Neural crest cell (in vitro differentiated cells): ENCODE data around the gene GNLY.

DNA sequence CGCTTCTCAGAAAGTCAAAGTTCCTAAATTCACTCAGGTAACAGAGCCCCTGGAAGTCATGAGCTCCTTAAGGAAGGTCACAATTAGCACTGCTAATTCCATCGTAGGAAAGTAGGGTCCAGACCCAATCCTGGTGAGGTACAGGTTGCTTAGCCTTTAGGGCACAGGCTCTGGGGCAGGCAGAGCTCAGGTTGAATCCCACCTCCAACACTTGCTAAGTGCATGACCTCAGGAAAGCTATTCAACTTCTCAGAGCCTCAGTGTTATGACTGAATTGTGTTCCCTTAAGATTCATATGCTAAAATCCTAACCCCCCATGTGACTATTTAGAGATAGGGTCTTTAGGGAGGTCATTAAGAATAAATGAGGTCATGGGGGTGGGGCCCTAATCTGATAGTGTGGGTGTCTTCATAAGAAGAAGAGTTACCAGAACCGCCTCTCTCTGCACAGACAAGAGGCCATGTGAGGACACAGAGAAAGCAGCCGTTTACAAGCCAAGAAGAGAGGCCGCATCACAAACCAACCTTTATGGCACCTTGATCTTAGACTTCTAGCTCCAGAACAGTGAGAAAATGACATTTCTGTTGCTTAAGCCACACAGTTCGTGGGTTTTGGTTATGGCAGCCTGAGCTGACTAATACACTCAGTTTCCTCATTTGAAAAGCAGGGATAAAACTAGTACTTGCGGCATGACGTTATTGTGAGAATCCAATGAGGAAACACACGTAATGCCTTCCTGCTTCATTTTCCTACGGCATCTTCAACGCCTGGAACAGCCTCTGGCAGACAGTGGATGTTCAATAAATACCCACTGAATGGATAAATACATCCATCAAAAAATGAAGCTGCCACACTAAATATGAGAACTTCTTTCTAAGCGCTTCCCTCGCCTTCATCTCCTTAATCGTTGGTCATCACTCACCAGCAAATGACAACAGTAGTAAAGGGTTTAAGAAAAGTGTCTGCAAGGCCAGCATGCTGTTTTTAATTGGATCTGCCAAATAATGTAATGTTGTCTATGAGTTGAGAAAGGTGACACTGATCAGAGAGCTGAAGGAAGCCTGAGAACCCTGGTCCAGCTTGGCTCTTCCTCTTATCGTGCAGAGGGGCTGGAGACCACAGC, 10.0 kb downstream of the SH2D6 start:
- PRO-cap = no peak

GRCh38 chr2:85544236-85545201, 5.6 kb downstream of the MAT2A start:
- PRO-cap = no peak

DNA sequence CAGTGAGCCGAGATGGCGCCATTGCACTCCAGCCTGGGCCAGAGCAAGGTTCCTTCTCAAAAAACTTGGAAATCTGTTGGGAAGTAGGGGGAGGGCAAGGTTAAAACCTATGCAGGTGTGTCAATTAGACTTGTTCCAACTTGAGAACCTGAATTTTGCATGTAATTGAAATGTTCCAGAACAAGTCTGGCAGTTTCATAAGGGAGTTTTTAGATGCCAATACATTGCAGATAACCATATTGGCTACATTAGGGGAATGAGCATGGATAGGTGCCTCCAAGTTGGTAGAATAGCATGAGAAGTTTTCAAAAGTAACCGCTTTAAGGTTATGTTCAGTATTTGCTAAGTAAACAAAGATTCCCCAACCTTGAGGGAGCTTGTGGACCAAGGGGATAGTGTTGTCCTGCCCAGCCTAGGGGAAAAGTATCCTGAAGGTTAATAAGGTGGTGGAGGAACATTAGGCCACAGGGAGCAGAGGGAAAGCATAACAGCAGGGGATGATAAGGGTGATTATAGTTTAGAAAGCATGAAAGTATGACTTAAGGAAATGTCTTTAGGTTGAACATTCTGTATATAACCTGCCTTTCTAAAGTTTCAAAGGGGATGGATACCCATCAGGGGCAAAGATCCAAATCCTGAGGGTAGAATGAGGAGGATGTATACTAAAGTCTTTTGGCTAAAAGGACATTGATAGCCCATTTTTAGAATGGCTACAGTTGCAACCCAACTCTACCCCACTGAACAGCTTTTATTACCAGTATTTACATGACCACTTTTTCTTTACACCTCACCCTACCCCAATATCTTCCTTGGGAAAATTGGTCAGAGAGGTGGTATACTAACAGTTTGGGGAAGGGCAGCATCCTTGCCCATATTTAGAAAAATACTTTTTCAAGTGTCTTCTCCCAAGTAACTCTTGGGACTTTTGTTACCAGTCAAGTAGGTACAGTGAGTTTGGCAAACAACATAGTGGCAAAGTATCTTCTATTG, 8.0 kb downstream of the MAT2A start:
- PRO-cap = bidirectional peak, plus-strand start at position 484 of the sequence, minus-strand start at position 192 of the sequence

GRCh38 chr2:85599391-85600190, 2.9 kb downstream of the TMEM150A start:
- PRO-cap = no peak

DNA sequence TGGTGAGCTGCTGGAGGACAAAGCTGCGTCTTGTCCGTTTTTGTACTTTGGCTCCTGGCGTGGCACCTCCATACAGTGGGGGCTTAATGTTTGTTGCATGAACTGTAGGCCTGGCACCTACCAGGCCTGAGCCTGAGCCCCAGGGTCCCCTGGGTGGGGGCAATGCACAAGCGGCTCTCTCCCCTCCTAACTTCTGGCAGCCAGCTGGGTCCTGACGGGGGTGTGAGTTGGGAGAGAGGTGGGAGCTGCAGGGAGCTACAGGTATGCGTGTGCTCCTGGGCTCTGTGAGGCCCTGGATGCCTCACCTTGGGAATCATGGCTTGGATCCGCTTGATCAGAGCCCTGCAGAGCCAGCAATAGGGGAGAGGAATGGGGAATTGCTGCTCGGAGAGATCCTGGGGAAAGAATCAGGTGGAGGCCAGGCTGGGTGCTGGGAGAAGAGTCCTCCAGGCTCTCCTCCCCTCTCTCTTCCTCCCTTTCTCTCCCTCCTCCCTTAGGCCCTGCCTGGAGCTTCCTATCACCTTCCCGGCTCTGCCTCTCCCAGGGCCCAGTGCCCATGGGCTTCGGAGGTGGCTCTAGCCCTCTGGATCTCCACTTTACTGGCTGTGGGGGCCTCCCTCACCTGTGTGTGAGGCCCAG, 2.9 kb downstream of the SFTPB start:
- PRO-cap = no peak

DNA sequence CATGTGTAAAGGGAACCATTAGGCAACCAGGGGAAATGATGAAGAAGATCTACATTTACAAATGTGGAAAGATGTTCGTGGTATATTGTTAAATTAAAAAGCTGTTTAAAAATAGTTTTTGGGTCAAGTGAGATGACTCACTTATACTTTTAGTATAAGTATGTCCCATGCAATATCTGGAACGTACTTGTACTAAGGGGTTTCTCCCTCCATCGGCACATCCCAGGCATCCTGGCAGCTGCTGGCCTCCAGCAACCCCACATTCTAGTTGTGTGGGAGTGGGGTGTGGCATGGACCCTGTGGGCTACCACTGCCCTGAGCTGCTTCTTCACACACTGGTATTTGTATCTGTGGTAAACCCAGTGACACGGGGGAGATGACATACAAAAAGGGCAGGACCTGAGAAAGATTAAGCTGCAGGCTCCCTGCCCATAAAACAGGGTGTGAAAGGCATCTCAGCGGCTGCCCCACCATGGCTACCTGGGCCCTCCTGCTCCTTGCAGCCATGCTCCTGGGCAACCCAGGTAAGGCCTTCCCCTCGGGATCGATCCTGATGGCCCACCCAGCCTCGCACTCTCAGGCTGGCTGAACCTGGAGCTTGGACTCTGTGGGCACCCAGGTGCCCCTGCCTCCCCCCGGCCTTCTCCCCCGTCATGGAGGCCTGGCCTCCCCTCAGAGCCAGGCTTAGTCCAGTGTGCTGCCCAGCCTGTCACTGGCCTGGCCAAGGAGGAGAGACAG, at the start of gene GNLY:
Gene GNLY, plus strand, starts transcription at position 412 of the 738 bp plus-strand sequence.
- PRO-cap = no peak

GRCh38 chr2:85709742-85710147, 15.6 kb downstream of the GNLY start:
- PRO-cap = no peak

- PRO-cap = no peak
These were observed 25.7 kb upstream of the ATOH8 start for GRCh38 chr2:85727814-85728849.

DNA sequence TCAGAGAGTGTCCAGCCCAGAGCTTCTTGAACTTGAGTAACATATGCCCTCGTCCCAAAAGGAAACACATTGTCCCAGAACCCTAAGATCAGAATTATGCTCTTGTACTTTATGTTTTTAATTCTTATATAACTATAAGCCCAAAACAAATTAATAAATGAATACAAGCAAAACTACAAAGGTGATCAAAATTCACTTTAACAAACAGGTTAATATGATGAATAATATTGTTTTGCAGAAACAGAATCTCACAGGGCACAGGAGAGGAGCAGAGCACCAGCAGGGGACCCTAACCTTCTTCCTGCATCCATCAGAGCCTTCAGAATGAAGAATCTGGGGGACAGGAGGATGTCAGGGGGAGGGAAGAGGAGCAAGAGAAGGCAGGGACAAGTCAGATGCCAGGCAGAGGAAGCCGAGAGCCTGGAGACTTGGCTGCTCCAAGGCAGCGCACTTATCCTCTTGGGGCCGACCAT, 7.8 kb upstream of the ATOH8 start:
- PRO-cap = no peak

DNA sequence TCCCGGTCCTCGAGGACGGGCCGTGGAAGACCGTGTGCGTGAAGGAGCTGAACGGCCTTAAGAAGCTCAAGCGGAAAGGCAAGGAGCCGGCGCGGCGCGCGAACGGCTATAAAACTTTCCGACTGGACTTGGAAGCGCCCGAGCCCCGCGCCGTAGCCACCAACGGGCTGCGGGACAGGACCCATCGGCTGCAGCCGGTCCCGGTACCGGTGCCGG, 317 bp downstream of the ATOH8 start:
- PRO-cap = no peak

- PRO-cap = no peak
These were observed 19.4 kb downstream of the ATOH8 start for GRCh38 chr2:85773085-85773700.

GRCh38 chr2:85865822-85866538, 22.8 kb downstream of the ST3GAL5 start:
- PRO-cap = no peak

DNA sequence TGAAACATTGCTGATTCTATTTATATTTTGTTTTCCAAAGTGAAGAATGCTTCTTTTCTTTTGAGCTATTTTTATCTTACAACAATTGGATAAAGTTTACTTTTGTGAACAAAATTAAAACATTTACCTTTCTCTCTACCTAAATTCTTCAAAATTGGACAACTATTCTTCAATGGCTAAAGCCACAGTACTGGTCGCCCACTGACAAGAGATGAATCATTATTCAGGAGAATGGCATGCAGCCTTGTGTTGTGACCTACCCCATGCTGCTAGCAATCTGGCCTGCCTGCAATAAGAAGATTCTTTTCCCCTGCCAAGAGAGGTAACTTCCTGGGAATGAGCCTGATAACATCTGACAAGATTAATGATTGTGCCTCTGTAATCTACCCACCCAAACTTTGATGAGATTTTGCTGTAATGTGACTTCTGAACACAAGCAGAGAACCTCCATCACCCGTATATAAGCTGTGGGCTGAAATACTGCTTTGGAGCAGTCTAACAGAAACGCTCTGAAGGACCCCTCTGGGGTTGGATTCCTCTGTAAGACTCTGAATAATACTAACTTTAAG, 46.9 kb upstream of the ST3GAL5 start:
- PRO-cap = no peak

GRCh38 chr2:86036987-86038176, 68.3 kb downstream of the POLR1A start:
- PRO-cap = no peak

- PRO-cap = no peak
These were observed 9.6 kb downstream of the IMMT start for GRCh38 chr2:86185436-86186266.

DNA sequence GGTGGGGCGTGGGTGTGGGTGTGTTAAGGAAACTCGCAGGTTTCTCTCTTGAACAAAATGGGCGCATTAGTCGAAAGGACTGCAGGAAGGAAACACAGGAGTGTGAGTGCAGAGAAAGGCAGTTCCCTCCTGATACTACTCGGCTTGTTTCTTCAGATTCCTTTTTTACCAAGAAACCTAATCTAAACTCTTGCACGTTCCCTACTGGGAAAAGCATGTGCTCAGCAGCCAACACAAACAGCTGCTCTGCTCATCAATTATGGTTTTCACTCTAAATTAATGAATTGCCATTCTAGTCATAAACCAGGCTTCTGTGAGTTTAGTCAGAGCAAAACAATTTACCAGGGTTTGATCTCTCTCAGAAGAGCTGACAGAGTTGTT, 57.4 kb downstream of the REEP1 start:
- PRO-cap = no peak

DNA sequence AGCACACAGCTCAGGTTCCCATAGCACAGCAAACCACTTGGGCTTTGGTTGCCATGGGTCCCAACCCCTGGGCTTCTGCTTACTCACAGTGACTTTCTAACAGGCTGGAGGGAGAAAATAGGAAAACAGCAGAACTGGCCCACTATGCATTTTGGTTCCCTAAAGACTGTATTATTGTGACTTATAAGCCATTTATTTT, 46.7 kb downstream of the REEP1 start:
- PRO-cap = no peak

DNA sequence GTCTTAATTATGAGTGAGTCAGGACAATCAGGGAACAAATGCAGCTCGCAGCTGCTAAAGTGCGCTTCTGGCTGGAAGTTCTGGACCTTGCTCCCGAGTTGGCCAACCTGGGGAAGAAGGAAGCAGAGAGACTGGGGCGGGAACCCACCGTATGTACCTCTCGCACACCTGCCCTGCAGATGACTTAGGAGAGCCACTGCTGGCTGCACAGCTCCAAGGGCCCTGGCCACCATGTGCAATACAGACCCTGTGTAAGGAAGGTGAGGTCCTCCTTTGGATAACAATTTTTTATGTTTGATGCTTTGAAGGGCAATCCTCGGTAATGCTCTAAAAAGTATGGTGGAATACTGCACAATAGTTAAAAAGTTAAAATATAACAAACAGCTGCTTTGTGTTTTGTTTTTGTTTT, 42.3 kb downstream of the REEP1 start:
- PRO-cap = no peak

DNA sequence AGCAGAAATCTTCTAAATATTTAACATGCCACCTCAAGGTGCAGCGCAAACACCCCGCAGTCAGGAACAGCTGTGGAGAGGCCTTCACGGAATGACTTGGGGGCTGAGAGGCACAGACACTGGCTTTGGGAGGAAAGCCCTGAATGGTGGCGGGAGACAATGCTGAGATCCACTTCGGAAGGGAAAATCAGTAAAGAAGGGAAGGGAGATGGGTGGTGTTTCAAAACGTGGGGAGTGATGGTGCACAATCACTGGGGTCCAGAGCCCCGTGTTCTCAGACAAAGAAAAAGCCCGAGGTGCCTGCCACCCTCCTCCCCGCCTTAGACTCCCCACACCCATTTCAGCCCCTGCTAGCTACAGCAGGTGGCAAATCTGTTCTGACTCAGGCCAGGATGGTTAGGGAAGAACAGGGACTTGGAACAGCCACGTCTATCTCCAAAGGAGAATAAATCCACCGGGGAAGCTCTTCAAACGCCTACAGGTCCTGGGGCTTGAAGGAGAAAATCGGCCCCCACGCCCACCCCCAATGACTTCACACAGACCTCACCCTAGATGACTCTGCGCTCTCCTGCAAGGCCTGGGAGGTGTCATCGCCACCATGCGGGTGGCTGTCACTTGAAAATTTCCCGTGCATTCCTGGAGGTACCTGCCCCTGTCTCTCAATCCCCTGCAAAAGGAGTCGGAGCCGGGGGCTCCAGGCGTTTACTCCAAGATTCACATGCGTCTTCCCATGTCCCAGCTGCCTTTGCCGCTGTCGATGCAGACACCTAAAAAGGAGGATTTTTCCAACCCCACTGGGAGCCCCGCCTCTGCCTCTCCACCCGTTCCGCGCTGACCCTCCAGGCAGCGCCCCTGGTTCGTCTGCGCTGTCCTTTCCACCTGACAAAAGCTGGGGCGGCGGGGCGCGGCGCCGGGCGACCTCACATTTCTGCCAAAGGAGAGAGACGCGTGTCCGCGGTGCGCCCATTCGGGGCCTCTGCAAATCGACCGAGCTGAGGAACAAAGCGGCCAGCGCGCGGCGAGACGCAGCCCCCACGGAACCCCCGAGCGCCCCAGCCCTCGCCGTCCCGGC, 915 bp downstream of the REEP1 start:
- PRO-cap = bidirectional peak, plus-strand start at position 923 of the sequence, minus-strand start at position 747 of the sequence; bidirectional peak, plus-strand start at position 966 of the sequence, minus-strand start at position 1,001 of the sequence

- PRO-cap = no peak
These were observed 25.1 kb downstream of the KDM3A start for GRCh38 chr2:86466182-86466824.